NCI-H460 (cell line): ENCODE results near the gene KLF15.

RAMPAGE:
- cytosol, long total RNA, result no peak
- long total RNA, result no peak
- nucleus, long total RNA, result no peak
Observed at GRCh38 chr3:125206934-125207415, 5.6 kb downstream of the SLC12A8 start.

DNA sequence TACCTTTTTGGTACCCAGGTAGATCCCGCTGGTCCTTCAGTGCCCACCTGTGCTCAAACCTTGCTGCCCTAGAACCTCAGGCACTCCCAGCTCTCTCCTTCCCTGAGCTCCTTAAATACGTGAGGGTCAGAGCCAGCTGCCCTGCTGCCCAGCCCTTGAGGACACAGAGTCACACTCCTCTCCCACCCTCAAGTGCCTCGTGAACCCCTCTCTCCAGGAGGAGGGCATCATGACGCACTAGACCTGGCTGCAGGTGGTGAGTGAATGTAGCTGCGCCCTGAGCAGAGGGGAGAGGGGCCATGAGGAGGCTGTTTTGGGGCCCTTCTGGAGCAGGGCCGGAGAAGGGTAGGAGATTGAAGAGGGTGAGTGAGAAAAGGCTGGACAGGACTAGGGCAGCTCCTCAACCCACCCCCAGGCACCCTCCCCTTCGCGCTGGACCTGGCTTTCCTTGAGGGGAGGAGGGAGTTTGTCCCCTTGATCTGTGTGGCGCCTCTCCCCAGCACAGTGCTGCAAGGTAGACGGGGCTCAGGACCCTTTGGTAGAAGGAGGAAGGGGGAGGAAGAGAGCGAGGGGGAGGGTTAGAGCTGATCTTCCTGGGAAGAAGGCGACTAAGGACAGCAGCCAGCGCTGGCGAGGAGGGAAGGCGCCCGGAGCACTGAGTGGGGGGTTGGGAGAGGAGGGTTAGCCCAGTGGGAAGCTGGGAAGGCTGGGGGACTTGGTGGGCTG is 837 bp downstream of the SLC12A8 start:
RAMPAGE:
- cytosol, long total RNA, result no peak
- long total RNA, result no peak
- nucleus, long total RNA, result no peak

DNA sequence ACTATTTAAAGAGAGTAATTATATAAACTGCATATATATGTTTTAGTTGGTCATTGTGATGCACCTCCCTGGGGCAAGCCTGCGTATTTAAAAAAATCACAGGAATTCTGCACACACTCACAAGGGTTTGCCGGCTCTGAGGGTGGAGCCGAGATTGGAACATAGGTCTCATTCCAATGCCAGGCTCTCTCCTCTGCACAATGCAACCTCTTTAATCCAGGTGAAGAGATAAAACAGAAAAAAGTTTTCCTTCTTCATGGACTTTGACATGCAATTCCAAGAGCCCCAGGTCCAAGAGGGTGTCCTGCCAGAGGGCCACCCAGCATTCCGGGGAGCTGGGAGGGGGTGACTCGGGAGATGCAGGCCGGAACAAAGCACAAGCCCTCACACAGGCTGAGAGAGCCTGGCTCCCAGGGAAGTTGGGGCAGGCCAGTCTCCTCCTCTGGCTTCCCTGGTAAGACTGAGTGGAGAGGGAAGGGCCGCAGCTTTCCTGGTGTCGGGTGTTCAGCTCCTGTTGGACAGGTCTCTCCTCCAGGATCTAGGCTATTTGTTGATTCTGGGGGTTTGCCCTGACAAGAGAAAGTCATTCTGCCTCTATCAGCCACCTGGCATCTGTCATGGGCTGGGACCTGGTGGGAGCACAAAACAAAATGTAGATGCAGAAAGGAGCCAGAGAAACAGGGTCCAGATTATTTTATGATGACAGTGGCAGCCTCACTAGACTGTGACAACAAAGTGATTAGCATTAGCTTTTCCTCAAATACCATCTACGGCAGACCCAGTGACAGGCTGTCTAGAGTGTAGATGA is 6.8 kb upstream of the SLC12A8 start:
RAMPAGE:
- cytosol, long total RNA, result no peak
- long total RNA, result no peak
- nucleus, long total RNA, result no peak

RAMPAGE:
- cytosol, long total RNA, result no peak
- long total RNA, result no peak
- nucleus, long total RNA, result no peak
Observed at GRCh38 chr3:125245707-125246353, 33.3 kb upstream of the SLC12A8 start.

DNA sequence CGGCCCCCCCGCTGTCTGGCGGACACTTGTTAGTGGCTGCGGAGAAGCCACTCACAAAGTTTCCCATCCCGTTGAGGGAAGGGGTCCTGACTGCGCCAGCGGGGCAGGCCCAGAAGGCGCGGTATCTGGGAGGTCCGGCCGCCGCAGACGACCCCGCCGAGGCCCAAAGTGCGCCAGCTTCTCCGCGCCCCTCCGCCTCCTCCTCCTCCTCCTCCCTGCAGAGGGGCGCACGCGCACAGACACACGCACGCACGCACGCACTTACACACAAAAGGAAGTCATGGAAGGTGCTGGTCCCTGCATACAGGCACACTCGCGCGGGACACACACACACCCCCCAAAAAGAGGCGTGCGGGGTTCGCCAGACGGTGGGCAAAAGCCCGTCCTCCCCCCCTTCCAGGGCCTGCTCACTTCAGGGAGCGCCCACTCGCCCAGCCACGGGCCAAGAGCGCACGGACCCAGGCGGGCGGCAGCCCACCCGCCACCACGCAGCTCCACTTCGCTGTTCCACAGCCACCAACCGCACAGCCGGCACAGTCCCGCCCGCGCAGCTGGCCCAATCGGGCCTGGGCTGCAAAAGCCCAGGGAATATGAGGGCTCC is 17.9 kb downstream of the ZNF148 start:
RAMPAGE:
- cytosol, long total RNA, result no peak
- long total RNA, result no peak
- nucleus, long total RNA, result no peak

DNA sequence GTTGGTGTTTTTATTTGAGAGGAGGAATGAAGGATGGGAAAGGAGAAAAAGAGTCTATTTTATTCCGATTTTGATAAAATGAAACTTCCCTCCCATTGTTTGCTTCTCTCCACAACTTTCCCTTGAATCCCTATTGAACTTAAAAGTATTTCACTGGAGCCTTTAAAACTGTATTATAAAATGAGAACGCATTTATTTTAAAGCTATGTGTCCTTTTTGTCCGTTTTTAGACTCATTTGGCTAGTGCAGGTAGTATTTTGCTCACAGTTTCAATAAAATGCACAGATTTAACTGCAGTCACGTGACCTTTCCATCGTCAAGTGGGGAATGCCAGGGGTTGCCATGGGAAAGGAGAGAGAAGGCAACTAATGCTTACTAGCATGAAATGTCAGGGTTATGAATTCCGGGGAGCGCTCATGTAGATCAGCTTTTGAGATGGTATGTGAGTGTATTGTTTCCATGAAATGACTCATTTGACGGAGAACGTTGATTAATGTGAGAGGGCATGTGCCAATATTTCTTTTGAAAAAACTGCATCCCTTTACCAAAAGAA is 7.8 kb upstream of the OSBPL11 start:
RAMPAGE:
- cytosol, long total RNA, result no peak
- long total RNA, result no peak
- nucleus, long total RNA, result no peak

DNA sequence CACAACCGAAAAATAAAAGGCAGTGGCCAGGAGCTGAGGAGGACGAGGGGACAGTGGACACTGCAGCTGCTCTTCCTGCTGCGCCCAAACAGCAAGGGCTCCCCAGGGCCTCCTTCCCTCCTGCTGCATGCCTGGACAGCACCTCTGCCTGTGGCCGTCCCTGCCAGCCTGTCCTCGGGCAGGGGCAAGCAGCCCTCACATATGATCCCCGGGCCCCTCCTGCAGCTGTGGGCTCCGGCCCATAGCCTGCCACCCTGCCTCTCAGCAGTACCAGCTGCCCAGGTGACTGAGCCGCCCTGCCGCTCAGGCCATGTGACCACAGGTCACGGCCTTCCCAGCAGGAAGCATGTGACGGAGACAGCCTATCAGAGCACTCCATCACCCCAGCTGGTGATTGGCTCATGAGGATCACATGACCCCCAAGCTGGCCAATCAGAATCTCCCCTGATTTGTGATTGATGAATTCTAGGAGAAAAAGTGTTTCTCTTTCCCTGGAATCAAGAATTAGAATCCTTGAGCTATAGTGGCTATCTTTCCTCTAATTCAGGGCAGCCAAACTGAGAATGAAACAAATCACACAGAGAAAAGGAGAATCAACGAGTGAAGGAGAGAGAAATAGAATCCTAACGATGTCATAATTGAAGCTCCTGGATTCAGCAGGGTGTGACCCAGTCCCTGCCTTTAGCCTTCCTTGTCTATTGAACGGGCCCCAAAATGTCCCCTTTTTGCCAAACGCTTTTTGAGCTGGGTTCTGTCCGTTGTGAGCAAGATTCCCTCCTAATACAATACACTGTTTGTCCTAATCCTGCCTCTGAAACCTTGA is 23.8 kb downstream of the ALDH1L1 start:
RAMPAGE:
- cytosol, long total RNA, result no peak
- long total RNA, result no peak
- nucleus, long total RNA, result no peak

RAMPAGE:
- cytosol, long total RNA, result no peak
- long total RNA, result no peak
- nucleus, long total RNA, result no peak
Observed at GRCh38 chr3:126187736-126188329, 7.4 kb upstream of the ALDH1L1 start.

DNA sequence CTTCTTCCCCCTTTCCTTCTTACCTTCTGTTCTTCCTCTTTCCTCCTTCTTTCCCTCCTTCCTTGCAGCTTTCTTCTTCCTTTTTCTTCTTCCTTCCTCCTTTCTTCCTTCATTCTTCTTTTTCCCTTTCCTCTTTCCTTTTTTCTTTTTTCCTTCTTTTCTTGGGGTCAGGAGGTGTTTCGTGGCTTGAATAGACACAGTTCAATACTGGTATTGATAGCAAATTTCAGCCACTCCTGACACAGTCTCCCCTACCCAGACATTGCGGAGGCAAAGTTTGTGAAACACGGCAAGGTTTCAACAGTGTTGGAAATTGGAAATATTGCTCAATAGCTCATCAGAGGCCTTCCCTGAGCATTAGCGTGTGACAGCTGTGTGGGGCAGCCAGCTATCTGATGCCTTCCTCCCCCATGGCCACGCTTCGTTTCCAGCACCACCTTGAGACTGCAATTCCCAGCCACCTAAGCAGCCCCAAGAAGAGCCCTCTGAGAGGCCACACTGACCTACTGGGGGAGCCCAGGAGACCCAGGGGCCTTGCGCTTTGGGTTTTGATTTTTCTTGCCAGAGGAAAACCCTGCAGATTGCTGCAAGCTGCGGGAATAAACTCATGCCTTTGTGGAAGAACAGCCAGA is 82.2 kb downstream of the KLF15 start:
RAMPAGE:
- cytosol, long total RNA, result no peak
- long total RNA, result no peak
- nucleus, long total RNA, result no peak

GRCh38 chr3:126342788-126343681 is 14.2 kb downstream of the KLF15 start:
RAMPAGE:
- cytosol, long total RNA, result no peak
- long total RNA, result no peak
- nucleus, long total RNA, result no peak

RAMPAGE:
- cytosol, long total RNA, result no peak
- long total RNA, result no peak
- nucleus, long total RNA, result no peak
Observed at GRCh38 chr3:126357045-126357531, at the start of gene KLF15. Gene KLF15, minus strand, starts transcription at chr3:126357408.

RAMPAGE:
- cytosol, long total RNA, result no peak
- long total RNA, result no peak
- nucleus, long total RNA, result no peak
Observed at GRCh38 chr3:126365681-126366129, 8.5 kb upstream of the KLF15 start.

DNA sequence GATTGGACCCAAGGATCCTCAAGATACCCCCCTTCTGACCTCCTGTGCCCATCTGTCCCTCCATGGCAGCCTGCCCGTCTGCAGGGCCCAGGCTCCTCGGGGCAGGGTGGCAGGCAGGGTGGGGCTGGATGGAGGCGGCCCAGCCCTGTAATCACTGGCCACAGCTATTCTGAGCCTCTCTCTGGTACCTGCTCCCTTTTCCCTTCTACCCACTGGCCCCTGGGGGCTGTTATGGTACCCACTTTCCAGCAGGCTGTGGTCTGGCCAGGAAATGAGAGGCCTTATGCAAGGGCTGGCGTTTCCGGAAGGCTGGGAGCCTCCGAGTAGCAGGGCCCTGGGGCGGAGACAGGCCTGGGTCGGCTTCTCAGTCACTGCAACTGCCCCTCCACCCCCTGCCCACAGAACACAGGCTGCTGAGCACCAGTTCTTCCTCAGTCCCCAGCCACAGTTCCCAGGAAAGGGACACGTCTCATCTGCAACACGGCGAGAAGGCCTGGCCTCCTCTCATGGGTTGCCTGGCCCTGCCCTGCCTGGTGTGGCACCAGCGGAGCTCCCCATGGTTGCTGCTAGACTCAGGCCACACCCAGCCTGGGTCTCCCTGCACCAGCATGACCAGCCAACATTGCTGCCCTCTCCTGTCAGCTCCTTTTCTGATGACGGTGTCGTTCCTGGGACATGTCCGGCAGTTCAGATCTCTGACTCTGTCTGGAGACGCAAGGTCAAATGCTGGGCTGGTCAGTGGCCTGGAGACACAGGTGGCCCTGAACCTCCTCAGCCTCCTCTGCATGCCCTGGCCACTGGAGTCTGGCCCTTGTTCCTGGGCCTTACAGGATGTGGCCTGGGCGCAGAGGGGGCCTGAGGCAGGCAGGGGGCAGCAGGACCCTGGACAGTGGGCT is 6.4 kb downstream of the CHST13 start:
RAMPAGE:
- cytosol, long total RNA, result no peak
- long total RNA, result no peak
- nucleus, long total RNA, result no peak

DNA sequence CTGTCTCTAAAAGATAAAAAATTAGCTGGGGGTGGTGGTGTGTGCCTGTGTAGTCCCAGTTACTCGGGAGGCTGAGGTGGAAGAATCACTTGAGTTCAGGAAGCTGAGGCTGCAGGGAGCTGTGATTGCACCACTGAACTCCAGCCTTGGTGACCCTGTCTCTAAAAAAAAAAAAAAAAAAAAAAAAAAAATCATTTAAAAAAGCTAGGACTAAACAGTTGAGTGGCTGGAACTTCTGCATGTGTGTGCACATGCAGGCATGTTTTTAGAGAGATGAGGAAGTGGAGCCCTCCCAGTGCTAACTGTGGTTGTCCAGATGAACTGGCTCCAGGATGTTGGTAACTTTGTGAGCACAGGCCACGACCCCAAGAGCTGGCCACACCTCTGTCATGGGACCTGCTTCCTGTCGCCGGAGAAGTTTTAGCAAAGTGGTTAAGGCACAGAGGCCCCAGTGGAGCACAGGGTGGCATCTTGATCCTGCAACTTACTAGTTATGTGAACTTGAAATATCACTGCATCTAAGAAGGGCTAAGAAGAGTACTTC is 27.0 kb downstream of the CHCHD6 start:
RAMPAGE:
- cytosol, long total RNA, result no peak
- long total RNA, result no peak
- nucleus, long total RNA, result no peak

GRCh38 chr3:127027666-127028676 is 45.1 kb downstream of the PLXNA1 start:
RAMPAGE:
- cytosol, long total RNA, result no peak
- long total RNA, result no peak
- nucleus, long total RNA, result no peak

DNA sequence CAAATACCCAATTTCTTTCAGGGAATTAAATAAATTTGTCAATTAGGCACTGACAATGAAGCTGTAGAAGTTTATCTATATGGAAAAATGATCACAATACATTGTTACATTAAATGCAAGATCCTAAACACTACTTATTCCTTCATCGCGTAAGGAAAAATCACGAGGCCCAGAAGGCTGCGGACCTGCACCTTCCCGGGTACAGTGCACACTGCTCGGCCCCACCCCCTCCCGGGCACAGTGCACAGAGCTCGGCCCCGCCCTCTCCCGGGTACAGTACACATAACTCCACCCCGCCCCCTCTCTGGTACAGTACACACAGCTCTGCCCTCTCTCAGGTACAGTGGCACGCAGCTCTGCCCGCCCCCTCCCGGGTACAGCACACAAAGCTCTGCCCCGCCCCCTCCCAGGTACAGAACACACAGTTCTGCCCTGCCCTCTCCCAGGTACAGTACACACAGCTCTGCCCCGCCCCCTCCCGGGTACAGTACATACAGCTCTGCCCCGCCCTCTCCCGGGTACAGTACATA is 16.1 kb upstream of the PRR20G start:
RAMPAGE:
- cytosol, long total RNA, result no peak
- long total RNA, result no peak
- nucleus, long total RNA, result no peak

RAMPAGE:
- cytosol, long total RNA, result no peak
- long total RNA, result no peak
- nucleus, long total RNA, result no peak
Observed at GRCh38 chr3:127525596-127525834, 65.0 kb downstream of the TPRA1 start.

RAMPAGE:
- cytosol, long total RNA, result no peak
- long total RNA, result no peak
- nucleus, long total RNA, result no peak
Observed at GRCh38 chr3:127547258-127548443, 42.9 kb downstream of the TPRA1 start.

GRCh38 chr3:127575679-127576230 is 14.8 kb downstream of the TPRA1 start:
RAMPAGE:
- cytosol, long total RNA, result no peak
- long total RNA, result no peak
- nucleus, long total RNA, result no peak

RAMPAGE:
- cytosol, long total RNA, result no peak
- long total RNA, result no peak
- nucleus, long total RNA, result no peak
Observed at GRCh38 chr3:127690029-127690538, 17.3 kb downstream of the ABTB1 start.